ENCODE measurements around a stretch of chr20.

- PRO-cap, 5 experiments = no peak in any of the 5 experiments
- RAMPAGE, long total RNA, 2 experiments = no peak in any of the 2 experiments
- RRBS = no CpG with 5 or more reads among the region's 7 CpGs
These were observed 118.9 kb downstream of the PHACTR3 start for GRCh38 chr20:59723267-59723630.

DNA sequence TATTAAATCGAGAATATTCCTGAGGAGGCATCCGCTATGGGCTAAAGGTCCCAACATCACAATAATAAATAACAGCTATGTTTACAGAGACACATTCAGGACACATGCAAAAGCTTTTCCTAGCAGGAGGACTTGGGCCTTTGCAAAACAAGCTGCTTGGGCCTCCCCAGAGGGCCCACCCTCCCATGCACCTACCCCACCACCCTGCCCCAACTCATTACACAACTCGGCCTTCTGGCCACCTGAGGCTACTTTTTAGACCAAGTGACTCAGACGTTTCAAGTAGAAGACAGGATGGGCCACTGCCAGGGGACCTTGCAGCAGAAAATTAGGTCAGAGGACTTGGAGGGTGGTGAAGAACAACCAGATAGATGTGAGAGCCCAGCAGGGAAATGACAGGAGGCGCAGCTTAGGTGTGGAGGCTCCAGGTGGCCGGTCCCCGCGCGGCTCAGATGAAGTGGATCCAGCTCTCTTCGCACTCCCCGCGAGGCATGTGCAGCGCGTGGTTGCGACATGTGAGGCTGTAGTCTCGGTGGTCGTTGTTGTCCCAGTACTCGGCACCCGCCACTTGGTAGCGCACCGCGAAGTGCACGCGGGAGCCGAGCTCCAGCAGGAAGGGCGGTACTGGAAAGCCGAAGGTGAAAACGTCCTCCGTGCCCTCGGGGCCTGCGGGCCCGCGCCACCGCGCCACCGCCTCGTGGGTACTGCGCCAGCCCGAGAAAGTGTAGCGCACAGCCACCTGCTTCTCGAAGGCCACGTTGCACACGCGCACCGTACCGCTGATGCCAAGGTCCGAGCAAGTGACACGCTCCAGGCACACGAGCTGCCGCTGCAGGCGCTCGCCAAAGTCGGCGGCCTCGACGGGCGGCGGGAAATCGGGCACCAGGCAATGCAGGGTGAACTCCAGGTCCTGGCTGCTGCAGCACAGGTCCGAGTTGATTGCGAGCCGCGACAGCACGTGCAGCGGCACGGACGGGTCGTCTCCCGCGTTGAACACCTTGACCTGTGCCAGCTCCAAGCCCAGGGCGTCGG is 1.2 kb downstream of the PPP1R3D start:
- PRO-cap, 5 experiments = no peak in any of the 5 experiments
- RAMPAGE, long total RNA, 2 experiments = no peak in any of the 2 experiments
- RRBS = no CpG with 5 or more reads among the region's 72 CpGs

DNA sequence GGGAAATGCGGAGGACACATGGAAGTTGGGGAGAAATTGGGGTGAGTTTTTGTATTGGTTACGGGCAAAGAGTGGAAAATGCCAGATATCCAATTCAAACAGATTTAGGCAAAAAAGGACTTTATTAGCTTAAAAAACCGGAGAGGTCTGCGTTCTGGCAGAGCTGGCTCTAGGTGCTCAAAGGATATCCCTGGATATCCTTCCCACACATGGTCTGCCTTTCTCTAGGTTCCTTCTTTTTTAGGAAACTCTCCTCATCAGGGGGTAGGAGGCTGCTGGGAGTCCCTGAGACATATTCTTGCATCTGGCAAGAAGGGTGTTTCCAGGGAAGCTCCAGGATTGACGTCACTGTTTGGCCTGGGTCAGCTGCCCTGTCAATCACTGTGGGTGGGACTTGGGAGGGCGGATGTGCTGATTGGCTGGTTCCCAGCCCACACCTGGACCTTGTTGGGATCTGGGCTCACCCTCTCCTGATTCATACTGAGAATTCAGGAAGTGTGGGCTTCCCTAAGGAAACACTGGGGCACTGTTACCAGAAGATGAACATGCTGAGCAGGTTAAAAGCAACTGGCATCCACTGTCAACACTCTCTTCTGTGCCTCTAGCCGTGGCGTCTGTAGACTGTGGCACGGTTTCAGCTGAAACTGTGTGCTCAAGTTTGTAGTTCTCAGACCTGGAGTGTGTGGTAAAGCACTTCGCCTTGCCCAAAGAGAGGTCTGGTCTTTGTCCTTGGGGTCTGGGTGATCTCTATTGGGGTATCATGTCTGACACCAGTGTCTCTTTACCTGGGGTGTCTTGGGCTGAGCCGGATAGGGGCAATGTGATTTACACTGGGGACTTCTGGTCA is 36.4 kb downstream of the CDH26 start:
- PRO-cap, 5 experiments = no peak in any of the 5 experiments
- RAMPAGE, long total RNA, 2 experiments = no peak in any of the 2 experiments
- RRBS = no CpG with 5 or more reads among the region's 11 CpGs

- PRO-cap, 5 experiments = peak in 1 of 5 experiments; most common minus-strand start chr20:60034299 (in 1)
- RAMPAGE, long total RNA, 2 experiments = no peak in any of the 2 experiments
- RRBS = no CpG with 5 or more reads among the region's 10 CpGs
These were observed 76.1 kb downstream of the CDH26 start for GRCh38 chr20:60033927-60035121.

- PRO-cap, 5 experiments = peak in 1 of 5 experiments; most common plus-strand start chr20:60055964 (in 1); most common minus-strand start chr20:60055823 (in 1)
- RAMPAGE, long total RNA, 2 experiments = no peak in any of the 2 experiments
- RRBS = no CpG with 5 or more reads among the region's 18 CpGs
These were observed 97.4 kb downstream of the CDH26 start for GRCh38 chr20:60055524-60056185.

DNA sequence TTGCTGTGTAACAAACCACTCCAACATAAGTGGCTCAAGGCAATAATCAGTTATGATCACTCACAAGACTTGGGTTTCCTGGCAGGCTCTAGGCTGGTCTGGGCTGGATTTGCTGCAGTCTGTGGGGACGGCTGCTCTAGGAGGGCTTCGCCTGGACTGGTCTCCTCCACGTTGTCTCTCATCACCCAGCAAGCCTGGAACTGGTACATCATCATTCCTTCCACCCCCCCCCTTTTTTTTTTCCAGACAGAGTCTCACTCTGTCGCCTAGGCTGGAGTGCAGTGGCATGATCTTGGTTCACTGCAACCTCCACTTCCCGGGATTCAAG is 43.4 kb upstream of the CDH4 start:
- PRO-cap, 5 experiments = no peak in any of the 5 experiments
- RAMPAGE, long total RNA, 2 experiments = no peak in any of the 2 experiments
- RRBS = no CpG with 5 or more reads among the region's 5 CpGs

DNA sequence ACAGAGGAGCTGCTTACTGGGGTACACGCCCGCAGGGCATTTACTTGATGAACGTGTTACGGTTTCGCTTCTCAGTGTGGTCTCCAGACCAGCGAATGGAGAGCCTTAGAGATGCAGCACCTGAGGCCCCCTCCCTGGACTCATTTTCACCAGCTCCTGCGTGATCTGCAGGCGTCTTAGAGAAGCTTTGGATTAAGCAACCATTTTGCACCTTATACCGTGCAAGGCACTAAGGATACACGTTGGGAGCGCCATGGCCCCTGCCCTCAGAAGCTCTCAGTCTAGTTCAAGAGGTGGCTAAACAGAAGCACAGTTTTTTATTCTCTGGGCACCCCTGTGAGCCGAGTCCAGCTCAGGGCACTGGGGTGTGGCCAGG is 350.7 kb downstream of the CDH4 start:
- PRO-cap, 5 experiments = no peak in any of the 5 experiments
- RAMPAGE, long total RNA, 2 experiments = no peak in any of the 2 experiments
- RRBS = no CpG with 5 or more reads among the region's 12 CpGs

- PRO-cap, 5 experiments = peak in 3 of 5 experiments; most common plus-strand start chr20:62024107 (in 1); most common minus-strand start chr20:62024052 (in 3)
- RAMPAGE, long total RNA, 2 experiments = no peak in any of the 2 experiments
- RRBS = no CpG with 5 or more reads among the region's 9 CpGs
These were observed 41.7 kb downstream of the TAF4 start for GRCh38 chr20:62023955-62024330.

- PRO-cap, 5 experiments = peak in 1 of 5 experiments; most common plus-strand start chr20:62065103 (in 1)
- RAMPAGE, long total RNA, 2 experiments = no peak in any of the 2 experiments
- RRBS = 3% methylated on average over 42 of the region's 136 CpGs
These were observed 786 bp downstream of the TAF4 start for GRCh38 chr20:62064712-62065477.

DNA sequence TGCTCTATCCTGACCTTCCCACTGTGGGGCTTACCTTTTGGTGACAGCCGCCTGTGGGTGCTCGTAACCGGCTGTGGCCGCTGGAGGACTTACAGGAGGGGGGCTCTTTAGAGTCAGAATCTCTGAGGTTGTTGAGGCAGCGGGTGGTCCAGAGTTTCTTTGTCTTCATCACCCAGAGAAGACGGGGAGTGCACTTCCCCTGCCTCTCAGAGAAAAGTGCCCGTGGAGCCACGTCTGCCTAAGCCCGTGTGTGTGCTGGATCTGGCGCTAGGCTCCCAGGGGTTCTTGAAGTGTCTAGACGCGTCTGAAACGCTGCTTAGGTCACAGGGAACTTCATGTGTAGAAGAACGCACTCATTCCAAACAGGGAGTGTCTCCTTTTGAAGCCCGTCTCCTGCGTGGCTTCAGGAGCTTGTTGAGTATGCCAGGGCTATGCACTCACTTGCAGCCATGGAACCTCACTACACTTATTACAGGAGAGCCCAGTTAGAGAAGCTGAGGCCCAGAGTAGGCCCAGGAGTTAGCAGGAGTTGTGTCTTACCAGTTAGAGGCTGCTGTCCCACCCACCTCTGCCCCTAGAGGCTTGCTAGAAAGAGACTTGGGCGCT is 1.2 kb downstream of the LSM14B start:
- PRO-cap, 5 experiments = no peak in any of the 5 experiments
- RAMPAGE, long total RNA, 2 experiments = no peak in any of the 2 experiments
- RRBS = 2% methylated on average over 3 of the region's 17 CpGs

- PRO-cap, 5 experiments = no peak in any of the 5 experiments
- RAMPAGE, long total RNA, 2 experiments = no peak in any of the 2 experiments
- RRBS = no CpG with 5 or more reads among the region's 8 CpGs
These were observed 8.1 kb downstream of the LSM14B start for GRCh38 chr20:62130376-62130746.

DNA sequence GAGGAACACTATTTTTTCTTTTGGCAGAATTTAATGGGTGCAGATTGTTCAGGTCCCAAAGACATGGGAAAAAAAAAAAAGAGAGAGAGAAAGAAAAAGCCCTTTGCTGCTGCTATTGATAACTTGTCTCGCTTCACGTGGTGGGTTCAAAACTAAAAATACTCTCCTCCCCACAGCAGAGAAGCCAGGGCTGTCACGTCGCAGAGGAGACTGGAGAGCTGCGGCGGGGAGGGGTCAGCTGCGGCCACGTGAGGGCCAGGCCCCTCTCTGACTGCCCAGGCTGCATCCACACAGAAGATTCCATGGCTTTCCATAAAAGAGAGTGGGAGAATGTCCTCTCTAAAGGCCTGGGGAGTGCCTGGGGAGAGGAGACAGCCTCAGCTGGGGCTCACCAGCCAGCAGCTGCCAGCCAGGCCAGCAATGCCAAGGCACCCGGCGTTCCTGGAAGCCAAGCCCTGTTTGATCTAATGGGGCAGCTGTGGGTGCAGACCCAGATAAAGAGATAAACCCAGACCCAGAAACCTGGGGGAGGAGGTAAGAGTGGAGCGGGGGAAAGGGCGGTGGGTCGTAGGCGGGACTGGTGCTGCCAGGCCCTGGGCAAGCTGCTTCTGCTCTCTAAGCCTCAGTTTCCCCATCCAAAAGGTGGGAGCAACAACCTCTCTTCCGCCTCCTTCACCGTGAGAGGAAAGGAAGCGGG is 3.3 kb upstream of the OSBPL2 start:
- PRO-cap, 5 experiments = no peak in any of the 5 experiments
- RAMPAGE, long total RNA, 2 experiments = no peak in any of the 2 experiments
- RRBS = no CpG with 5 or more reads among the region's 17 CpGs

GRCh38 chr20:62267445-62267952 is 29.2 kb downstream of the OSBPL2 start:
- PRO-cap, 5 experiments = no peak in any of the 5 experiments
- RAMPAGE, long total RNA, 2 experiments = no peak in any of the 2 experiments
- RRBS = no CpG with 5 or more reads among the region's 14 CpGs

GRCh38 chr20:62274430-62275110 is 28.2 kb upstream of the ADRM1 start:
- PRO-cap, 5 experiments = no peak in any of the 5 experiments
- RAMPAGE, long total RNA, 2 experiments = no peak in any of the 2 experiments
- RRBS = no CpG with 5 or more reads among the region's 13 CpGs

- PRO-cap, 5 experiments = no peak in any of the 5 experiments
- RAMPAGE, long total RNA, 2 experiments = no peak in any of the 2 experiments
- RRBS = no CpG with 5 or more reads among the region's 8 CpGs
These were observed 14.4 kb upstream of the ADRM1 start for GRCh38 chr20:62288499-62288698.

- PRO-cap, 5 experiments = peak in 5 of 5 experiments; most common plus-strand start chr20:62302071 (in 5); most common minus-strand start chr20:62302036 (in 5)
- RAMPAGE, long total RNA, 2 experiments = no peak in any of the 2 experiments
- RRBS = 2% methylated on average over 27 of the region's 78 CpGs
These were observed 696 bp upstream of the ADRM1 start for GRCh38 chr20:62301721-62302880.

DNA sequence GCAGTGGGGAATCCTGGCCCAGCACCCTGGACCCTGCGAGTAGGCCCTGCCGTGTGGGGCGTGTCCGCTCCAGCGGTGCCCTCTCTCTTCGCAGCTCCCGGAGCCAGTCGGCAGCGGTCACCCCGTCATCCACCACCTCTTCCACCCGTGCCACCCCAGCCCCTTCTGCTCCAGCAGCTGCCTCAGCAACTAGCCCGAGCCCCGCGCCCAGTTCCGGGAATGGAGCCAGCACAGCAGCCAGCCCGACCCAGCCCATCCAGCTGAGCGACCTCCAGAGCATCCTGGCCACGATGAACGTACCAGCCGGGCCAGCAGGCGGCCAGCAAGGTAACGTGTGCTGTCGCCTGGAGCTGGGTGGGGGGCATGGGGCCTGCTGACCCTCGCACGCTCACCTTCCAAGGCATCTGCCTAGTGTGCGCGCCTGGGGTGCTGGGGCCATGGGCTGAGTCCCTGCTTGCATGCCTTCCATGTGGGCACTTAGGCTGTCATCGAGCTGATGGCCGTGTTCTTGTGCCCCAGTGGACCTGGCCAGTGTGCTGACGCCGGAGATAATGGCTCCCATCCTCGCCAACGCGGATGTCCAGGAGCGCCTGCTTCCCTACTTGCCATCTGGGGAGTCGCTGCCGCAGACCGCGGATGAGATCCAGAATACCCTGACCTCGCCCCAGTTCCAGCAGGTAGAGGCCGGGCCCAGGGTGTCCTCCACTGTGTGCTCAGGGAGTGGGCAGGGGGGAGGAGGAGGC is 4.9 kb downstream of the ADRM1 start:
- PRO-cap, 5 experiments = no peak in any of the 5 experiments
- RAMPAGE, long total RNA, 2 experiments = no peak in any of the 2 experiments
- RRBS = 79% methylated on average over 9 of the region's 41 CpGs

- PRO-cap, 5 experiments = no peak in any of the 5 experiments
- RAMPAGE, long total RNA, 2 experiments = no peak in any of the 2 experiments
- RRBS = 71% methylated on average over 4 of the region's 35 CpGs
These were observed 14.9 kb downstream of the LAMA5 start for GRCh38 chr20:62352193-62352692.

- PRO-cap, 5 experiments = peak in 5 of 5 experiments; most common plus-strand start chr20:62358575 (in 2); most common minus-strand start chr20:62358402 (in 3)
- RAMPAGE, long total RNA, 2 experiments = no peak in any of the 2 experiments
- RRBS = 12% methylated on average over 6 of the region's 24 CpGs
These were observed 8.8 kb downstream of the LAMA5 start for GRCh38 chr20:62358101-62358945.

GRCh38 chr20:62367691-62368043 is 555 bp upstream of the LAMA5 start:
- PRO-cap, 5 experiments = peak in 2 of 5 experiments; most common minus-strand start chr20:62367762 (in 1)
- RAMPAGE, long total RNA, 2 experiments = no peak in any of the 2 experiments
- RRBS = no CpG with 5 or more reads among the region's 13 CpGs

Measured in liver (tissue), 9 donors.